LNCaP clone FGC (cell line): ENCODE data around the genes GPI, SCN1B, FXYD7, FFAR1 and GPR42.

DNA sequence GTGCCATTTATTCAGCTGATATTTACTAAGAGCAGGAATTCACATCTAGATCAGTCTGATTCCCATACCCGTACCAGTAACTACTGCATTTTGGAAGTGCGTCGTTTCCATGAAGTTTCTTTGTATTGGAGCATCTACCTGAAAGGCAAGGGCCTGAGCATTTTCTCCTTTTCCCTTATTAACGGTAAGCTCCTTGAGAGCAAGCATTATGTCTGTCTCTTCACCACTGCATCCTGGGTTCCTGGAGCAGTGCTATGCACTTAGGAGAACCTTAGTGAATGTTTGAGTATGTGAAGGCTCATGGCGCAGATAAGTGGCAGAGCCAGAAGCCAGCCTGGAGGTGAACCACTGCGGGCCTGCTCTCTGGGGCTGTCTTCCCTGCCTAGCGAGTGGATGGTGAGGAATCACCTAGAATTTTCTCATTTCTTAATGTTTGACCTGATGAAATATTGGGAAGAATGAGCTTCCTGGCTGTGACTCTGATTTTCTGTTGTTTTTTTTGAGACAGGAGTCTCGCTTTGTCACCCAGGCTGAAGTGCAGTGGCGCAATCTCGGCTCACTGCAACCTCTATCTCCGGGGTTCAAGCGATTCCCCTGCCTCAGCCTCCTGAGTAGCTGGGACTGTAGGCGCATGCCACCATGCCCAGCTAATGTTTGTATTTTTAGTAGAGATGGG is 11.7 kb downstream of the GARRE1 start:
- RRBS, 2 experiments = no CpG with 5 or more reads among the region's 13 CpGs

DNA sequence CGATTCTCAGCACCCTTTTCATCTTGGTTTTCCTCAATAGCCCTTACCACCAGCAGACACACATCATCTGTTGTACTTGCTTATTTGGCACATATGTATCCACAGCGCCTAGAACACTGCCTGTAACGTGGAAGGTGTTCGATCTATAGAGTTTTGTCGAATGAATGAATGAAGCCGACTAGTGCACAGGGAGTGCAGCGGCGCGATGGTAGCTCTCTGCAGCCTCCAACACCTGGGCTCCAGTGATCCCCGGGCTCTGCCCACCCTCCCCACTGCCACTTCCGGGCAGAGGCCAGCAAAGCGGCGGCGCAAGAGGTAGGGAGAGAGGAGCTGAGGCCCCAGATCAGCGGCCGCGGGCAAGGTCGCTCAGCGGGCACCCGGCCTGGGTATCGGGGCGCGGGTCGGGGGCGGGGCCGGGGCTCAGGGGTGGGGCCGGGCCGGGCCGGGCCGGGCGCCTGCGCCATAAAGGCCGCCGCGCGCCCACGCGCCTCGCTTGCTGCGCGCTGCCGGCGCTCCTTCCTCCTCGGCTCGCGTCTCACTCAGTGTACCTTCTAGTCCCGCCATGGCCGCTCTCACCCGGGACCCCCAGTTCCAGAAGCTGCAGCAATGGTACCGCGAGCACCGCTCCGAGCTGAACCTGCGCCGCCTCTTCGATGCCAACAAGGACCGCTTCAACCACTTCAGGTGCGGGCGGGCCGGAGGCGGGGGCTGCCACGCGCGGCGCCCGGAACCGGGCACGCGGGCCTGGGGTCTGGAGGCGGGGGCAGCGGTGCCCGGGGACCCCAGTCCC is at the start of gene GPI:
TSS of gene GPI (plus strand) at position 492 of the 790 bp plus-strand sequence.
- RRBS, 2 experiments = under 1 to 1% methylated on average over 46 of the region's 72 CpGs

GRCh38 chr19:34444799-34445365 is 16.7 kb downstream of the UBA2 start:
- RRBS, 2 experiments = no CpG with 5 or more reads among the region's 5 CpGs

- RRBS, 2 experiments = no CpG with 5 or more reads among the region's 2 CpGs
Observed at GRCh38 chr19:34454235-34454831, 26.2 kb downstream of the UBA2 start.

- RRBS, 2 experiments = no CpG with 5 or more reads among the region's 4 CpGs
Observed at GRCh38 chr19:34459627-34460319, 21.8 kb upstream of the WTIP start.

DNA sequence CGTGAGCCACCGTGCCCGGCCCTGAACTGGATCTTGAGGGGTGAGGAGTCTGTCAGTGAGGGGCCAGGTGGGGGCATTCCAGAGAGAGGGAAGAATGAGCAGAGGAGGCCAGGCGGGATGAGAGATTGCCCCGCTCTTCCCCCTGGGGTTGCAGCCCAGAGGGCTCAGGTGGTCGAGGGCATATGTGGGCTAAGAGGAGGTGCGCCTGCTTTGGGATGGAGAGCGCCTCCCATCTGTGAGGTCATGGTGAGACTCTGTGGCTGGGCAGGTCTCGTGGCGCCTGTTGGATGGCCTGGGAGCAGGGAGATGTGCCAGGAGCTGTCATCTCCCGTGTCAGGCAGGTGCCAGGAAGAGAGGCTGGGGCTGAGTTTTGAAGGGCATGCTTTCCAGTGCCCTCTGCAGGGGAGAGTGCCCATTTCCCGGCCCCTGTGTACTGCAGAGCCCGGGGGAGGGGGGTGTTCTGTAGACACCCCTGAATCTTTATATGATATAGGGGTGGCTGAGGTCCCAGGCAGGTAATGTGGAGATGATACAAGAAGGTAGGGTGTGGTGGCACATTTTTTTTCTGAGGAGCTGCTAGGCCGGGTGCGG is 2.7 kb downstream of the WTIP start:
- RRBS, 2 experiments = no CpG with 5 or more reads among the region's 15 CpGs

GRCh38 chr19:35030245-35030954 is at the start of gene SCN1B:
Gene SCN1B (plus strand): TSS chr19:35030470.
- RRBS, 2 experiments = 3 to 4% methylated on average over 50 to 56 of the region's 109 CpGs

- RRBS, 2 experiments = 72 to 84% methylated on average over 2 of the region's 27 CpGs
Observed at GRCh38 chr19:35033452-35034168, 3.3 kb downstream of the SCN1B start.

- RRBS, 2 experiments = no CpG with 5 or more reads among the region's 19 CpGs
Observed at GRCh38 chr19:35120366-35121496, 5.1 kb downstream of the FXYD3 start.

- RRBS, 2 experiments = no CpG with 5 or more reads among the region's 43 CpGs
Observed at GRCh38 chr19:35124075-35125059, 8.7 kb downstream of the FXYD3 start.

GRCh38 chr19:35135628-35136088 is 799 bp upstream of the LGI4 start:
- RRBS, 2 experiments = no CpG with 5 or more reads among the region's 4 CpGs

DNA sequence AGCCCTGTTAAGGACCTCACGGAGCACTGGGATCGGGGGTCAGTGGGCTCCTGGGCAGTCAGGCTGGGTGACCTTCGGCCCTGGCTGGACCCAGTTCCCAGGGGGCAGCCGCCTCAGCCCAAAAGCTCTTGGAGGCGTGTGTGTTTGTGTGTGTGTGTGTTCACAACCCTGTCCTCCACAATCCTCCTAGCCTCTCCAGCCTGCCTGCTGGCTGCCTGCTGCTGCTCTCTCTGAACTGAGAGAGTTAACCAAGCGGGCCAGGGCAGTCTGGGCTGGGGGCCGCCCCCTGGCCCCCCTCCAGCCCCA is 252 bp upstream of the FXYD1 start:
- RRBS, 2 experiments = no CpG with 5 or more reads among the region's 7 CpGs

- RRBS, 2 experiments = 5 to 6% methylated on average over 10 of the region's 64 CpGs
Observed at GRCh38 chr19:35142910-35144252, at the start of gene FXYD7. Gene FXYD7 (plus strand): TSS chr19:35143255.

GRCh38 chr19:35155397-35156328 is 1.1 kb downstream of the FXYD5 start:
- RRBS, 2 experiments = 32 to 34% methylated on average over 5 of the region's 24 CpGs

DNA sequence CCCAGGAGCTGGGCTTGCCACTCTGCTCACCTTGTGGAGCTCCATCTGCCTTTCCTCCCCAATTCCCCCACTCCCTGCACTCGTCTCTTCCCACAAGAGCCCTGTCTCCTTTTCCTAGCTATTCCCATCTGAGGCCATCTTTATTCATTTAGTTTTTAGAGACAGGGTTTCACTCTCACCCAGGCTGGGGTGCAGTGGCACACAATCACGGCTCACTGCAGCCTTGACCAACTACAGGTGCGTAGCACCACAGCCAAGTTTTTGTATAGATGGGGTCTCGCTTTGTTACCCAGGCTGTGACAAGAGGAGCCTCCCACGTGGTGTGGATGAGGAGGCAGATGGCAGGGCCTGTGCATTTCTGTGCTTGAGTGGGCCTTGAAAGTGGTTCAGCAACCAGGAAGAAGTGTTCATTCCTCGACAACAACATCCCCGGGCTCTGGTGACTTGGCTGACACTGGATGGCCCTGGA is 1.9 kb upstream of the HAMP start:
- RRBS, 2 experiments = no CpG with 5 or more reads among the region's 7 CpGs

- RRBS, 2 experiments = 59 to 95% methylated on average over 5 to 8 of the region's 30 CpGs
Observed at GRCh38 chr19:35299621-35300067, 7.7 kb downstream of the MAG start.

- RRBS, 2 experiments = 94% methylated on average over 2 of the region's 14 CpGs; no CpG with 5 or more reads in 1 of the 2 experiments
Observed at GRCh38 chr19:35307737-35308426, 15.9 kb downstream of the MAG start.

DNA sequence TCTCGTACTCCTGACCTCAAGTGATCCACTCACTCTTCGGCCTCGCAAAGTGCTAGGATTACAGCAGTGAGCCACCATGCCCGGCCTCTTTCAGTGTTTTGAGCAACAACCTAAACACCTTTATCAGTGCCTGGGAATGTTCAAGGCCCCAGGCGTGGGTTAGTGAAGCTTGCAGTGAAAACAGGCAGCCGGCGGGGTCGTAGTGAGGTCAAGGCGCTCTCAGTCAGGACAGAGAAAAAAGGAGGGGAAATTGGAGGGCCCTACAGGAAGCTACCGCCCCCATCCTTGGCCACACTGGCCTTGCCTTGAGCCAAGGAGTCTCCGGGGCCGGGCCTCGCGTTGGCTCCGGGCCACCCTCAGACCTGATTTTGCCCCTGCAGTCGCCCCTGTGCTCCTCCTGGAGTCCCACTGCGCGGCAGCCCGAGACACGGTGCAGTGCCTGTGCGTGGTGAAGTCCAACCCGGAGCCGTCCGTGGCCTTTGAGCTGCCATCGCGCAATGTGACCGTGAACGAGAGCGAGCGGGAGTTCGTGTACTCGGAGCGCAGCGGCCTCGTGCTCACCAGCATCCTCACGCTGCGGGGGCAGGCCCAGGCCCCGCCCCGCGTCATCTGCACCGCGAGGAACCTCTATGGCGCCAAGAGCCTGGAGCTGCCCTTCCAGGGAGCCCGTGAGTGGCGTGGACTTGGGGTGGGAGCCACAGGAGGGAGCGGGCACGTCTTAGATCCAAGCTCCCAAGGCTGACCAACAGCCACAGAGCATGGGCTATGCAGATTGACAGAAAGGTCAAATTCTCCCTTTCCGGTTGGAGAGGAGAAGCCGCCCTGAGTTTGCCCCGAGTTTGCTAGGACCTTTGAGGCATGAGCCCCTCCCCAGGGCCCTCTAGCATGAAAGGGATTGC is 17.8 kb downstream of the MAG start:
- RRBS, 2 experiments = 61 to 100% methylated on average over 1 to 5 of the region's 50 CpGs

DNA sequence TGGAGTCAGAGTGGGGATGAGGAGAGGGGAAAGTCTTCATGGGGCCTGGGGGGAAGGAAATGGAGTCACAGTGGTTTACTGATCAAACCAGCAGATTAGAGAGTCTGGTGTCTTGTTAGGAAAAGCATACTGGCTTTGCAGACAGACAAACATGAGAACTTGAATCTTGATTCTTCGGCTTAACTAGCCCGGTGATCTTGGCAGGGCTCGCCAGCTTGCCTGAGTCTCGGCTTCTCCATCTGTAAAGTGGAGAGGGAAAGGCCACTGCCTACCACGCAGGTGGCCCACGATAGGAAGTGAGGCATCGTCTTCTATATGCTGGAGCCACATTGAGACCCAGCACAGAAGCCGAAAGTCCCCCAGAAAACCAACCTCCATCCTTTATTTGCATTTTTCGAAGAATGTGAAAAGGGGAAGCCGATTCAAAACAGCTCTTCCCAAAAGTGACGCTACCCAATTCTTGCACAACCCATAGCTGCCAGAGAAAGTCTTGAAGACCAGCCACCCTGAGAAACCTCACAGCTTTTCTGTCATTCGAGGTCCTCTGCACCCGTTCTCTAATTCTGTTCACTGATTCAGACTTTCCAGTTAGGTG is at the start of gene FFAR1:
TSS of gene FFAR1 (plus strand) at position 519 of the 595 bp plus-strand sequence.
- RRBS, 2 experiments = no CpG with 5 or more reads among the region's 13 CpGs

DNA sequence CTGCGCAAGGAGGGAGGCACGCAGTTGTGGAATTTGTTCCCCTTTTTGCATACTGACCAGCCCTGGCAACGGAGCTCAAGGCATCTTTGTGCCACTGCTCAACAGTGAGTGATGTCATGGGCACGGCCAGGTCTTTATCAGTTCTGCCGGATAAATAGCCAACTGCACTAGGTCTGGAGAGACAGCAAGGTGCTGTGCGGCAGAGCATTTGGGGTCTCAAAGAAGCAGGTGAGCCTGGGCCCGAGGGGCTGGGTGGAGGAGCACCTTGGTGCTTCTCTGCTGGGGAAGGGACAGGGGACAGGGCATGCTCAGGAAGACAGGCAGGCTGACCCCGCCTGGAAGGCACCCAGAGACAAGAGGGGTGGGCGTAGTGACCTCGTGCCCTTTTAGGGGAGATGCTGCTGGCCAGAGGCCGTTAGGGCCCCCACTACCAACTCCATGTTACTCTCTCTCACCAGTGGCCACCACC is at the start of gene GPR42:
TSS of gene GPR42 (plus strand) at position 178 of the 469 bp plus-strand sequence.
- RRBS, 2 experiments = no CpG with 5 or more reads among the region's 11 CpGs